Right cardiac atrium (tissue), 1 donor: ENCODE results near the gene C14orf180.

DNA sequence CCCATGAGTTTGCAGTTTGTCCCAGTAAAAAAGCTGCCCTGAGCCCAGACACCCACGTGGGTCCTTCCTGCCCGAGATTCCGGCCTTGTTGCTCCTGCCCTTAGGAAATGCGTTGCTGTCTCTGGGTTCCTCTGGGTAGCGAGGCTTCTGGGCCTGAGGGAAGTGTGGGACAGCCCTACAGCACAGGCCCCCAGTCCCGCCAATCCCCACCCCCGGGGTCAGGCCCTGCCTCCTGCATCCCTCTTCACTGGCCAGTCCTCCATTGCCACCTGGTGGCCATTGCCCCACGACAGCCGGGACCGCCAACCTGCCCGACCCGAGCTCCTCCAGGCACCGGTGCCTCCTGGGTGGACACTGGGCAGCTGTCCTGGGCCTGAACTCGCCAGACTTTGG is 15.6 kb upstream of the C14orf180 start:
- PRO-cap = no peak

DNA sequence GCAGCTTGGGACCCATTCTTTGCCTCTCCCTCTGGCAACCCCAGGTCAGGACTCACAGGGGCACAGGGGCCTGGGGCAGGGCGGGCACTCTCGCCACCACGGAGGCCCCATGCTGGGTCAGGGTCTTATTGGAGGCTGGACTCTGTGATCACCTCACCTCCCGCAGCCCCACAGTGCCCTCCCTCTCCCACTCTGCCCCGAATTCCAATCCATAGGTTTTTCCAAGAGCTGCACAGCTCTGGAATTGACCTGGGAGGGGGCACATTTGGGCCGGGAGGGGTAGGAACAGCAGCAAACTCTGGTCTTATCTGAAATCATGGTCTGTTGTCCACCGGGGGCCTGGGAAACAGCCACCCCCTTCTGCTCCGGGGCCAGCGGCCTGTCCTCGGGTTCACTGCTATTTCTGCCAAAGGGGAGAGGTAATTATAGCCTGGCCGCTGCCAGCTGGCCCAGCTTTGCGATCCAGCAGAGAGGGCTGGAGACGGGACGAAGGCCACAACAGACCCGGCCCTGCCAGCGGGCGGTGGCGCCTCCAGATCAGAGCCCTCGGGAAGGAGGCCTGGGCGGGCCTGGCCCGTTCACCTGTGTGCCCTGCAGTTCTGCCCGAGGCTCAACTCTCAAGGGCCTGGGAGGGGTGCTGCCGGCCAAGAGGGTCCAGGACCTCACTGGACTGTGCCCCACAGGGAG is at the start of gene C14orf180:
TSS of gene C14orf180 (plus strand) at position 496 of the 687 bp plus-strand sequence.
- PRO-cap = bidirectional peak, plus-strand start at position 496 of the sequence, minus-strand start at position 396 of the sequence

DNA sequence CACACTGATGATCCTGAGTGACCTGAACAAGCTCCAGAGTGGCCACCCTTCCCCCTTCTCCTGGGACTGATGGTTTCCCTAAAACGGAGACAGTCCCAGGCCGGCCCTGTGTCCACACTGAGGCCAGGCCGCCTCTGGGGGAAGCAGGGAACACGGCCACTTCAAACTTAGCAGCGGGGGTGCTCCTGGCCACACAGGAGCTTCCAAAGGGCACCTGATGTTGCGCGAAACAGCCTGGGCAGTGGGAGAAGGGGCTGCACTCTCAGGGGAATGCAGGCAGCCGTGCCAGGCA is 606 bp downstream of the C14orf180 start:
- PRO-cap = bidirectional peak, plus-strand start at position 117 of the sequence, minus-strand start at position 136 of the sequence

DNA sequence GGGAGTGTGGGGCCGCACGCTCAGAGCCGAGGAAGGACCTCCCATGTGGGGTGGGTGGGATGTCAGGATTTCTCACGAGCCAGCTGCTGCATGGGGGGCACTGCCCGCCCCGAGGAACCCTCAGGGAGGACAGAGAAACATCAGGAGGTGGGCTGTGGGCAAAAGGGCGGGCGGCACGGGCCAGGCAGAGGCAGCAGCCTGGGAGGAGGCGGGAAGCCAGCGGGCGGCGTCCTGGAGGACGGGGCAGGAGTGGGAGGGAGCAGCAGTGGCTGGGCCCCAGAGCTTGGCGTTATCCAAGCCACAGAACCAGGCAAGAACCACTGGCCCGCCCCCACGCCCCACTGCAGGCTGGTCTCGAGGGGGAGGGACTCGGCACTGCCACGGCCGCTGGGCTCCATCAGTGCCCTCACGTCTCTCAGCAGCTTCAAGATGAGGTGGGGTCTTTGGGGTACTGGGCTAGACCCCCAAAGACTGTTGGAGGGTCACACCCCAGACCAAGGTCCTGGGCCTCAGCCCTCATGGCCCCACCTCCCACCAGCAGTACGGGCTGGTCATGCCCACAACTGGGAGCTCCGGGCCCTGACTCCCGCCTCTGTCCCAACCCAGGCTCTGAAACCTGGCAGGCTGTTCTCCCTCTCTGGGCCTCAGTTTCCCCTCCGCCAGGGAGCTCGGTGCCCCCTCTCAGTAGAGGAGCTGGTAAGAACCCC is 2.6 kb downstream of the C14orf180 start:
- PRO-cap = bidirectional peak, plus-strand start at position 375 of the sequence, minus-strand start at position 251 of the sequence

DNA sequence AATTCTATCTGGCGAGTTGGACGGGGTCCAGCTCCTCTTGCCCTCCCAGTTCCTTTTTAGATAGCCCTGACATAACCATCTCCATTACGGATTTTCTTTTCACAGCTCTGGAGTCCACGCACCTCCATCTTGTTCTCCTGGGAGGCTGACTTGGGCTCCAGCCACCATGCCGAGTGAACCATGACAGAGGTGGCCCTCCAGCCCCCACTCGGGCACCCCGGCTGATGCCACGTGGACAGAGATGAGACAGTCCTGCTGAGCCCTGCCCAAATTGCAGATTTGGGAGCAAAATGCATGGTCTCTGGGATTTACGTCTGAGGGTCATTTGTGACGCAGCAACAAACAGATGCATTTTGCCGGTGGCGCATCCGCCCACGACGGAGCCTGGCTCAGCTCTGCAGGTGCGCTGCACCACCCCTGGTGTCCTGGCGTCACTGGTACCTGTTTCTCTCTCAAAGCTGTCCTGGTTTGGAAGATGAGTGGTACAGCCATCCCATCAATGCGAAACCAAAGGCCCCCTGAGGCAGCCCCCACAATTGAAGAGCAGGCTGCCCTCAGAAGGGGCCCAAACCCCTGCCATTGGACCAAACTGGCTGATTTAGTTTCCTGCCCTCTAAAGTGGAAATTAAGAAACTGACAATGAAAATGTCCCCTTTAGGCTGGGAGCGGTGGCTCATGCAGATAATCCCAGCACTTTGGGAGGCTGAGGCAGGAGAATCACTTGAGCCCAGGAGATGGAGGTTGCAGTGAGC is 31.0 kb upstream of the INF2 start:
- PRO-cap = no peak

GRCh38 chr14:104707192-104707636 is 16.8 kb upstream of the ADSS1 start:
- PRO-cap = no peak

GRCh38 chr14:104722668-104723519 is 1.1 kb upstream of the ADSS1 start:
- PRO-cap = no peak

GRCh38 chr14:104723520-104723868 is 535 bp upstream of the ADSS1 start:
- PRO-cap = no peak

GRCh38 chr14:104735126-104735887 is 11.3 kb downstream of the ADSS1 start:
- PRO-cap = no peak

GRCh38 chr14:104766830-104767048 is 13.8 kb downstream of the SIVA1 start:
- PRO-cap = no peak

DNA sequence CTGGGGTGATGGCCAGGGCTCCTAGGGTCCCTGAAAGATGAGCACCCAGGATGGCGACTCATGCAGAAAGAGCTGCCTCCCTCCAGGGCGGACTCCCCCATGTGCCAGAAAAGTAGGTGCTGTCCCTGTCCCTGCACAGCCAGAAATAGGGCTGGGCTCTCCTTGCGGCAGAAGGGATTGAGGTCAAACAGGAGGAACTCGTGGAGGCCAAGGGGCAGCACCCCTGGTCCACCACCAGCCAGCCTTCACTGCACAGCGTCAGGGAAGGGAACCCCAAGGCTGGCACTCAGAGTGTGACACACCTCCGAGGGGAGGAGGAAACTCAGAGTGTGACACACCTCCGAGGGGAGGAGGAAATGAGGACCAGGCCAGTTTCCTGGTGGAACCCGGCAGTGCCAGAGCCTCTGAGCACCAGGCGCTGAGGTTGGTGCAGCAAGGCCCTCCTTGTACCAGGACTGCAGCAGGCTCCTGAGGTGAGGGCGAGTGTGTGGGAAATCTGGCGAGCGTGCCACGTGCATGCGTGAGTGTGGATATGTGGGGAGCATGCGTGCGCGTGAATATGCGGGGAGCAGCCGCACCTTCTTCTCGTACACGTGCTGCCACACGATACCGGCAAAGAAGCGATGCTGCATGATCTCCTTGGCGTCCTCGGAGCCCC is 19.0 kb downstream of the SIVA1 start:
- PRO-cap = no peak

DNA sequence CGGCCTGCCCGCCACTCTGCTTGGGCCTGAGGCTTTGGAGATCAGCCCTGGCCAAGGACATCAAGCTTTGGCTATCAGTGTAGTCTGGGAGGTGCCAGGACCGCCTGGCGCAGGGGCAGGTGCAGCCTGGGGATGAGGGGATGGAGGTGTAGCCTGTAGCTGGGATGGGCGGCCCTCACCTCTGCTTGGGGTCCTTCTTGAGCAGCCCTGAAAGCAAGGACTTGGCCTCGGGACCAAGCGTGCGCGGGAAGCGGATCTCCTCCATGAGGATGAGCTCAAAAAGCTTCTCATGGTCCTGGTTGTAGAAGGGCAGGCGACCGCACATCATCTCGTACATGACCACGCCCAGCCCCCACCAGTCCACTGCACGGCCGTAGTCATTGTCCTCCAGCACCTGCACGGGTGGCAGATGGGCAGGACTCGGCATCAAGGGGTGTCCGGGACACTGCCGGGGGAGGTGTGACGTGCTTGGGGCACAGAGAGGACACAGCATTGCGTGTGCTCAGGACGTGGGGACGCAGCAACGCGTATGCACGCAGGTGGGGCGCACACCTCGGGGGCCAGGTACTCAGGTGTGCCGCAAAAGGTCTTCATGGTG is 19.9 kb downstream of the SIVA1 start:
- PRO-cap = no peak

- PRO-cap = no peak
Measured at GRCh38 chr14:104779889-104780294, 15.7 kb downstream of the AKT1 start.

DNA sequence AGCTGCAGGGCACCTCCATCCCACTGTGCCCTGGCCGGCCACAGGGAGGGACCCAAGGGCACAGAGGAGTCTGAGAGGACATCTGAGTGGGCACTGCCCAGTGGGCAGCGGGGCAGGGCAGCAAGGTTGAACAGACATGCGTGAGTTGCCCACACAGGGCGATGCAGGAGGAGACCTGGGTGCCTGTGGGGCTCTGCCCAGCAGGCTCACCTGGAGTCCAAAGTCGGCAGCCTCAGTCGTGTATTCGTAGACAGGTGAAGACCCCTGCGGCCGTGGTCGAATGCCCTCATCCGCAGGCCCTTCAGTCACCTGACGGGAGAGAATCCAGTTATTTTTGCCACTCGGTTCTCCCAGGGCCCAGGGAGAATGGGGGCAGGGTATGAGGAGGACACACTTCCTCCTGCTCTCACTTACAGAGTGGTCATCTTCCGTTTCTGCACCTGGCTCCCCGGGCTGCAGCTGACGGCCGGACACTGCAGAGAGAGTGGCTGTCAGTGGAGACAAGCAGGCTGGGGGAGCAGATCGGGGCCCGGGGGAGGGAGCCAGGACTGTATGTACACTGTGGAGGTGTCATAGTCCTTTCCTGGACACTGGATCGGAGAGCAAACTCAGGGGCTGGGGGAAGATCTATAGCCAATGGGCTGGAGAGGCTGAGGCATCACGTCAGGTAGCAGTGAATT is 20.8 kb downstream of the AHNAK2 start:
- PRO-cap = no peak

- PRO-cap = no peak
Measured at GRCh38 chr14:104967355-104968141, 10.6 kb downstream of the AHNAK2 start.

DNA sequence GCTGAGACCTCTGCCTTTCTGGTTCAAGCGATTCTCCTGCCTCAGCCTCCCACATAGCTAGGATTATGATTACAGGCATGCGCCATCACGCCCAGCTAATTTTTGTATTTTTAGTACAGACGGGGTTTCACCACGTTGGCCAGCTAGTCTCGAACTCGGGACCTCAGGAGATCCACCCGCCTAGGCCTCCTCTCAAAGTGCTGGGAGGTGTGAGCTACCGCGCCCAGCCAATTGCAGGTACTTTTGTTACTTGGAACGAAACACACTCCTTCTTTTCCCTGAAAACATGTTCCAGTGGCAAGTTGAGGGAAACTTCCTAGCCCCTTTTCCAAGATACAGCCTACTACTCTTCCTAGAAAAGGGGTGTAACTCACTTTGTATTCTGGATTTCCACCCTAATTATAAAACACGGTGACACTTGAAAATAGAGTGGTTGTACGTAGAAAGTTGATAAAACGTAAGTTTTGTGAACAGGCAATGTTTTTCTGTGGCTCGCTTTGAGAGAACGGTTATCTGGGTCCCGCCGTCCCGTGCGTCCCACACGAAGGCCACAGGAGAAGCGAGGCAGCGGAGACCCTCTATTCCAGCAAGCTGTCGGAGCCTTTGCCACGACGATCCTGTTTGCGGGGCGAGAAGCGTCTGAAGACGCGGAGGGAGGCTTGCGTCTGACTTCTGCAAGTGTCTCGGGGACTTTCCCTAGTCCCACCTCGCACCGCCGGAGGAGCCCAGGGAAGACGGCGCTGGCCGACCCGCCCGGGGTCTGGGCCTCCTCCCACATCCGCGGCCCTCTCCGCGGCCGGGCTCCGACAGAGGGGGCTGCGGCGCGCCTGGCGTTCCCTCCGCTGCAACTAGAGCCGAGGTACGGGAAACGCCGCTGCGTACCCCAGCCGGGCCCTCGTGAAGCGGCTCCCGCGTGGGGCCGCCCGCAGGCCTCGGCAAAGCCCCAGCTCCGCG is 824 bp downstream of the CDCA4 start:
- PRO-cap = no peak

GRCh38 chr14:105021578-105022383 is 898 bp upstream of the CDCA4 start:
- PRO-cap = no peak

GRCh38 chr14:105038565-105039230 is 17.8 kb upstream of the CDCA4 start:
- PRO-cap = no peak

- PRO-cap = no peak
Measured at GRCh38 chr14:105075141-105076021, 10.2 kb upstream of the GPR132 start.

- PRO-cap = no peak
Measured at GRCh38 chr14:105090522-105091215, 25.4 kb upstream of the GPR132 start.